Uterus (tissue), 7 donors: ENCODE data around the genes RDH5, RNF41 and ANKRD52.

- PRO-cap, 4 experiments = peak in 3 of 4 experiments; most common plus-strand start chr12:55646420 (in 3)
- RAMPAGE, long total RNA, 2 experiments = no peak in any of the 2 experiments
- RRBS = 8% methylated on average over 13 of the region's 41 CpGs
These were observed 9.6 kb downstream of the OR10P1 start for GRCh38 chr12:55646078-55646889.

DNA sequence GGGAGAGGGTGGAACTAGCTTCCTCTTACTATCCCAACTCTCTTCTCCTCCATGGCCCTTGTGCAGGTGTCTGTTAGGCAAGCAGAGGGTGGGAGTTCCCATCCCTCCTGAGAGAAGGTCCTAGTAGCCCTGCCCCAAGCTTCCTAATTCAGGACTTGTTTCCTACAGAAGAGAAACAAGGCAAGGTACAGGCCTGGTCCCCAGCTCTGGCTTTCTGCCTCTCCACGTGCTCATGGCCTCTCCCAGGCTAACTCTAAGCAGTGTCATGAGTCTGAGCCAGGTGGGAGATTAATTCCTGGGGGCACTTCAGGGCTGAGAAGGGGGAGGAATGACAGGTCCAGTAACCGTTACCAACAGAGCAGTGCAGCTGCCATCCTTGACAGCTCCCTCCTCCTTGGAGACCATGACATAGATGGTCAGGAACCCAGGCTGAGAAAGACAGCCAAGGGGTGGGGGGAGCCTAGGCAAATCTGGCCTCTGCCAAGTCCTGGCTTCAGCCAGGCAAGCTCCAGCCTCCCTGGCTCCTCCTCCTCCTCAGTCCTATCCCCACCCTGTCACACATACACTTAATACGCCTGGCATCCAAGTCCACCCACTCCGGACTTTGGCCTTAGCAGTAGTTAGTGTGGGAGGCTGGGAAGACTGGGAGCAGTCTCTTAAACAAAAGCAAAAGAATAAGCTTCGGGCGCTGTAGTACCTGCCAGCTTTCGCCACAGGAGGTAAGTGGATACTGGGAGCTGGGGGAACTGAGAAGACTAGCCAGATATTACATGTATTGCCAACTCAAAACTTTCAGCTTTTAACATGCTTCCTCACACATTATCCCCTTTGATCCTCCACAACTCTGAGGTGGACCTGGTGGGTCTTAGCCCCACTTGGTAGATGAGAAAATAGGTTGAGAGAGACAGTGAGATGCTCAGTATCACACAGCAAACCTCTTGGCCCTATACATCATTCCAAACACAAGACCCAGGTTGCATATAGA is at the start of gene RDH5:
TSS of gene RDH5 (plus strand) at position 595 of the 985 bp plus-strand sequence.
- PRO-cap, 4 experiments = peak in 4 of 4 experiments; most common plus-strand start position 595 of the sequence (in 3); most common minus-strand start position 410 of the sequence (in 4)
- RAMPAGE, long total RNA, 2 experiments = no peak in any of the 2 experiments
- RRBS = no CpG with 5 or more reads among the region's 7 CpGs

DNA sequence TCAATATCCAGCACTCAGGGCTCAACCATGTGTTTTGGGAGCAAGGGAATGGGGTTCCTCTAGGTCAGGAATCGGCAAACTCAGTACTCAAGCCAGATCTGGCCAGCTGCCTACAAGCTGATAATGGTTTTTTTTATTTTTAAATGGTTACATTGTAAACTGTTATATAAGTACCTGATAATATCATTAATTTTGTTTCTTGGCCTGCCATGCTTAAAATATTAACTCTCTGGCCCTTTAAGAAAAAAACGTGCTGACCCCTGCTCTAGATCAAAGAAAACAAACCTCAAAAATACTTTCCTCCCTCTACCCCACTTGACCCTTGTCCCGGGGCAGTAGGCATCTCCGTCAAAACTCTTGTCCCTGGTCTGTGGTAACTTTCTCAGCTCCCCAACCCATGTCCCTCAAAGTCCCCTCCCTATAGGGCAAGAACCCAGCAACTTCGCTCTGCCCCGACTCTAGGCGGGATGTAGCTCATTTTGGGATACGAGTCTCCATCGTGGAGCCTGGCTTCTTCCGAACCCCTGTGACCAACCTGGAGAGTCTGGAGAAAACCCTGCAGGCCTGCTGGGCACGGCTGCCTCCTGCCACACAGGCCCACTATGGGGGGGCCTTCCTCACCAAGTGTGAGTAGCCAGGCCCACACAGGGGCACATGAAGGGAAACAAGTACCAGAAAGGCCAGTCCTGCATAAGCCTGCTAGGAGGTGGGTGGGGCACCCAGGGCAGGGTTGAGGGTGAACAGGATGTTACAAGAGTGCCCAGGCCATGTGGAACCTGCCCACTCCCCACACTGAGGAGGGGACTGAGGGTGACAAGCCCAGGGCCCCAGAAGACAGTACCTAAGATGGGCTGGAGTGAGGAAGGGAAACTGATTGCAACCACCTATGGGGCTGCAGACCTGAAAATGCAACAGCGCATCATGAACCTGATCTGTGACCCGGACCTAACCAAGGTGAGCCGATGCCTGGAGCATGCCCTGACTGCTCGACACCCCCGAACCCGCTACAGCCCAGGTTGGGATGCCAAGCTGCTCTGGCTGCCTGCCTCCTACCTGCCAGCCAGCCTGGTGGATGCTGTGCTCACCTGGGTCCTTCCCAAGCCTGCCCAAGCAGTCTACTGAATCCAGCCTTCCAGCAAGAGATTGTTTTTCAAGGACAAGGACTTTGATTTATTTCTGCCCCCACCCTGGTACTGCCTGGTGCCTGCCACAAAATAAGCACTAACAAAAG is 3.6 kb downstream of the RDH5 start:
- PRO-cap, 4 experiments = no peak in any of the 4 experiments
- RAMPAGE, long total RNA, 2 experiments = no peak in any of the 2 experiments
- RRBS = no CpG with 5 or more reads among the region's 17 CpGs

DNA sequence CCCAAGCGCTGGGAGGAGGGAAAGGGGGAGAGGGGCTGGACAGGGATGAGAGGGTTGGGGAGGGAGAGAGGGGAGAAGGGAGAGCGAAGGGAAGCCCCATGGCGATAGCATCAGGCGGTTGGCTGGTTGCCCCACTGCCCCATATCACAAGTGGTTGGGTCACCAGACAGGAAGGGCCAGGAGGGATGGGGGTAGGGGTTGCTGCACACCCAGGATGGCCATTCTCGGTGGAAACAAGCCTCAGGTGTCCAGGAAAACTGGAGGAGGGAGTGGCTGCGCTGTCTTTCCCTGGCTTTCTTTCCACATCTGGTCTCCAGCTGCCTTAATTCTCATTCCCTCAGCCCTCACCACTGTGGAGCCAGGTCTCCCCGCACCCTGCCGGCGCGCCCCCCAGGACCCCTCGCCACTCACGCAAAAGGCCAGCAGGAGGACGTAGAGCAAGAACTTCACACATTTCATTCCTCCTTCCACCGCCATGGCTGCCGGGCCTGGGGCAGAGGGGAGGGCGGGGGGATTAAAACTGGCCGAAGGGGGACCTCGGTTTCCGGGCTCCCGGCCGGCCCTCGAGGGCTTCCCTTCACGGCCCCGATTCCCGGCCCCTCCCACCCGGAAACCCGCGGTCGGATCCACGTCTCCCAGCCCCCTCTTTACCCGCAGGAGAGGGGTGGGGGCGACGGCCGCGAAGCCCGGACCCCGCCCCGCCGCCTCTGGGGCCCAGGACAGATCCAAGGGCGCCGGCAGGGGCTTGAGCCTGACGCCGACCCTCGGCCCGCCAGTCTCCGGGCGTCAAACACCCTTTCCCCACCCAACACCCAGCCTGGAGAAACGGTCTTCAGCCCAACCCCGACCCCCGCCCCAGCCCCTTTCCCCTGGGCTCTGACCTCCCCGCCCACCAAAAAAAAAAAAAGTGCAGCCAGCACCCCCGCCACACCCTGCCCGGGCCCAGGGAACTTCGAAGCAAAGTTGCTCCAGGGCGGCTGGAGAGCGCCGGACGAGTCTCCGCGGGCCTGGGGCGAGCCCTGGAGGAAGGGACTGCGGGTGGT is 623 bp downstream of the CD63 start:
- PRO-cap, 4 experiments = peak in 4 of 4 experiments; most common plus-strand start position 650 of the sequence (in 3); most common minus-strand start position 591 of the sequence (in 2)
- RAMPAGE, long total RNA, 2 experiments = no peak in any of the 2 experiments
- RRBS = 2% methylated on average over 45 of the region's 62 CpGs

DNA sequence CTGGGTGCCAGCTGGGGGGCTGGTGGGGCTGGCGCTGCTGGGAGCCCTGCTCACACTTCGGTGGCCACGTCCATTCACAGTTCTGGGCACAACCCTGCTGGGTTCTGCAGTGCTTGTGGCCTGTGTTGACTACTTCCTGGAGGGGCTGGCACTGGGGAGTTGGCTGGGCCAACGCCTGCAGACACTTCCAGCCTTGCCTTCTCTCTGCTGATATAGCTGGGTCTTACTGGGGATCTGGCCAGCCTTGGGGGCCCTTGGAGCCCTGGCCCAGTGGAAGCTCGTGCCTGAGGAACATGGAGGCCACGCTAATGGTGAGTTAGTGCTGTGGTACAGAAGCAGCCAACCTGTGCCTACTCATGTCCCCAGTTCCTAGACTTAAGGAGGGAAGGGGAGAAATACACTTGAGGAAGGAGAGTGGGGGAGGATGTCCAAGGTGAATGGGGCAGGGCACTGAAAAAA is 3.9 kb upstream of the DNAJC14 start:
- PRO-cap, 4 experiments = no peak in any of the 4 experiments
- RAMPAGE, long total RNA, 2 experiments = start-site peak on the plus strand in 1 of 2 experiments, centred at position 236 of the sequence, 7 reads per replicate
- RRBS = no CpG with 5 or more reads among the region's 6 CpGs

DNA sequence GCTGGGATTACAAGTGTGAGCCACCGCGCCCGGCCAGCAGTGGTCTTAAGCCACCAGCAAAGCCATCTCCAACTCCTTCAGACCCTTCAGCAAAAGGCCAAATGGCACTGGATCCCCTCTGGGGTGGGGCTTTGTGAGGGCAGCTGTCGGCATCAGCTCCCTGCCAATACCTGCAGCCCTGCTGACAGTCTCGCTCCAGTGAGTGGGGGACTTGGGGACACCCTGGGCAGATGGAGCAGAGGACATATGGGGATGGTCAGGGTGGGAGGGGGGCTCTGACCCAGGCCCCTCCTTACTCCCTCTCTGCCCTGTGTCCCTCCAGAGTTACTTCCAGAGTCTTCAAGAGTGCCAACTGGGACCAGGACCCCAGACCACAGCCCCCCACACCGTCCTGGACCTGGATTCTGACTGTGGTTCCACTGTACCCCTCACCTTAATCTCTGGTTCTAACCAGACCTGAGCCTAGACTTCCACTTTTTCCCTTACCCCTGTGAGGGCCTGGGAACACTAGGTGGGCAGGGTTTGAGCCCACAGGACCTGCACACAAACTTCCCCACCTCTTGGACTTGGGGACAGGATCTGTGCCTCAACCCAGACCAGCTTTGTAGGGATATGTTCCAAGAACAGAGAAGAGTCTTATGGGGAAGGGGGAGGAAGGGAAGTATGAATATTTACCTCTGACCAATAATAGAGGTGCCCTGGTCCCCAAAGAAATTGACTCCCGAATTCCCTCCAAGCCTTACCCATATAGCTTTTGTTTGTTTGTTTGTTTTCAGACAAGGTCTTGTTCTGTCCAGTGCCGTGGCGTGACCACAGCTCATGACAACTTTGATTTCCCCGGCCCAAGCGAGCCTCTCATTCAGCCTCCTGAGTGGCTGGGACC is 5.4 kb upstream of the DNAJC14 start:
- PRO-cap, 4 experiments = no peak in any of the 4 experiments
- RAMPAGE, long total RNA, 2 experiments = start-site peak on the plus strand in 1 of 2 experiments, centred at position 595 of the sequence, 23 reads per replicate
- RRBS = no CpG with 5 or more reads among the region's 11 CpGs

GRCh38 chr12:55926708-55927613 is 733 bp downstream of the PYM1 start:
- PRO-cap, 4 experiments = peak in 4 of 4 experiments; most common plus-strand start chr12:55927175 (in 3); most common minus-strand start chr12:55927112 (in 3)
- RAMPAGE, long total RNA, 2 experiments = start-site peak on the minus strand in 1 of 2 experiments, at chr12:55927100-55927113 at its widest, 17 reads per replicate
- RRBS = 3% methylated on average over 23 of the region's 43 CpGs

- PRO-cap, 4 experiments = no peak in any of the 4 experiments
- RAMPAGE, long total RNA, 2 experiments = no peak in any of the 2 experiments
- RRBS = no CpG with 5 or more reads among the region's 7 CpGs
These were observed 3.8 kb downstream of the IKZF4 start for GRCh38 chr12:56024564-56025108.

DNA sequence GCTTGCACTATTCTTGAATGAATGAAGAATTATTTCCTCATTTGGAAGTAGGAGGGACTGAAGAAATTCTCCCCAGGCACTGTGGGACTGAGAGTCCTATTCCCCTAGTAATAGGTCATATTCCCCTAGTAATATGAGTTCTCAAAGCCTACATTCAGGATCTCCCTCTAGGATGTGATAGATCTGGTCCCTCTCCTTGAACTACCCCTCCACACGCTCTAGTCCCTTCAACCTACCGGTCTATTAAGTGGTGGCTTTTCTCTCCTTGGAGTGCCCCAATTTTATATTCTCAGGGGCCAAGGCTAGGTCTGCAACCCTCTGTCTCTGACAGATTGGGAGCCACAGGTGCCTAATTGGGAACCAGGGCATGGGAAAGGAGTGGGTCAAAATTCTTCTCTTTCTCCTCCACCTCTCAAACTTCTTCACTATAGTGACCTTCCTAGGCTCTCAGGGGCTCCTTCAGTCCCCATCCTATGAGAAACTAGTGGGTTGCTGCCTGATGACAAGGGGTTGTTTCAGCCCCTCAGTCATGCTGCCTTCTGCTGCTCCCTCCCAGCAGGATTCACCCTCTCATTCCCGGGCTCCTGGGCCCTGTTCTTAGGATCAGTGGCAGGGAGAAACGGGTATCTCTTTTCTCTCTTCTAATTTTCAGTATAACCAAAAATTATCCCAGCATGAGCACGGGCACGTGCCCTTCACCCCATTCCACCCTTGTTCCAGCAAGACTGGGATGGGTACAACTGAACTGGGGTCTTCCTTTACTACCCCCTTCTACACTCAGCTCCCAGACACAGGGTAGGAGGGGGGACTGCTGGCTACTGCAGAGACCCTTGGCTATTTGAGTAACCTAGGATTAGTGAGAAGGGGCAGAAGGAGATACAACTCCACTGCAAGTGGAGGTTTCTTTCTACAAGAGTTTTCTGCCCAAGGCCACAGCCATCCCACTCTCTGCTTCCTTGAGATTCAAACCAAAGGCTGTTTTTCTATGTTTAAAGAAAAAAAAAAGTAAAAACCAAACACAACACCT is 5.5 kb upstream of the RPS26 start:
- PRO-cap, 4 experiments = no peak in any of the 4 experiments
- RAMPAGE, long total RNA, 2 experiments = no peak in any of the 2 experiments
- RRBS = no CpG with 5 or more reads among the region's 6 CpGs

DNA sequence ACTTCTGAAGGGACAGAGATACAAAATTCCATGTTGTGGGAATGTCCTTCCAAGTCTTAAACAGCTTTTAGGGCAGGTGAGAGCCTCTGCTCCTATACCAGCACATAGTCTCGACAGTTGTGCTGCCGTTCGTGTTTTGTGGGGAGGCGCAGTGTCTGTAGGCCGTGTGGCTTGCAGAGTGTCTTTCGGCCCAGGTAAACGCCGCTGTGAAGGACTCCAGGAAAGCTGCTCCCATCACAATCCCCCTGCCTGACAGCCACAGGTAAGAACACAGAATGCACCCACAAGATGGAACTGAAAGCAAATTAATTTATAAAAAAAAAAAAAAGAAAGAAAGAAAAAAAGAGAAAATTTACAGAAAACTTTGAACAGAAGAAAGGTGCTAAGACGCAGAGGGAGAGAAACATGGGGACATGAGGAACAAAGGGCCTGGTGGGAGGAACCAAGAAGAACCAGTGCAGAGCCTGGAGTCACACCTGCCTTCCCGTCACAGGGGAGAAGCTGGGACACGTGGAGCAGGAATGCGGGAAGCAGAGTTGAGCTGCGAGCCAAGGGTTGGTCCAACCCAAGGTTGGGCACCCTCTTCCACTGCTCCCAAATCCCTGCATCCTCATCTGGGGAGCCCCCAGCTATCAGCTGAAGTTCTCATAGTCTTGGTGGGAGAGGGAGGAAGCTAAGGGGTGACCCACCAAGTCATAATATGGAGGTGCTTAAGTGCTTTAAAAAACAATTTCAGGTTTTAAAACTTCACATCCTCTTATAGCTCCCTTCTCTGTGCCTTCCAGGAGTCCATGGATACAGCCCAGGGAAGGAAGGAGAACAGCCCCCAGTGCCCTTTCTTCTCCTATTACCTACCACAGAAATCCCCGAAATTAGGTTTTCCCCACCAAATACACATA is 4.2 kb downstream of the MYL6 start:
- PRO-cap, 4 experiments = no peak in any of the 4 experiments
- RAMPAGE, long total RNA, 2 experiments = no peak in any of the 2 experiments
- RRBS = no CpG with 5 or more reads among the region's 14 CpGs

- PRO-cap, 4 experiments = no peak in any of the 4 experiments
- RAMPAGE, long total RNA, 2 experiments = no peak in any of the 2 experiments
- RRBS = no CpG with 5 or more reads among the region's 6 CpGs
These were observed 7.7 kb downstream of the SMARCC2 start for GRCh38 chr12:56181568-56181965.

- PRO-cap, 4 experiments = no peak in any of the 4 experiments
- RAMPAGE, long total RNA, 2 experiments = no peak in any of the 2 experiments
- RRBS = no CpG with 5 or more reads among the region's 5 CpGs
These were observed 5.4 kb downstream of the RNF41 start for GRCh38 chr12:56216191-56216762.

GRCh38 chr12:56220528-56221119 is 1.1 kb downstream of the RNF41 start:
- PRO-cap, 4 experiments = peak in 1 of 4 experiments; most common plus-strand start chr12:56220911 (in 1)
- RAMPAGE, long total RNA, 2 experiments = no peak in any of the 2 experiments
- RRBS = no CpG with 5 or more reads among the region's 10 CpGs

DNA sequence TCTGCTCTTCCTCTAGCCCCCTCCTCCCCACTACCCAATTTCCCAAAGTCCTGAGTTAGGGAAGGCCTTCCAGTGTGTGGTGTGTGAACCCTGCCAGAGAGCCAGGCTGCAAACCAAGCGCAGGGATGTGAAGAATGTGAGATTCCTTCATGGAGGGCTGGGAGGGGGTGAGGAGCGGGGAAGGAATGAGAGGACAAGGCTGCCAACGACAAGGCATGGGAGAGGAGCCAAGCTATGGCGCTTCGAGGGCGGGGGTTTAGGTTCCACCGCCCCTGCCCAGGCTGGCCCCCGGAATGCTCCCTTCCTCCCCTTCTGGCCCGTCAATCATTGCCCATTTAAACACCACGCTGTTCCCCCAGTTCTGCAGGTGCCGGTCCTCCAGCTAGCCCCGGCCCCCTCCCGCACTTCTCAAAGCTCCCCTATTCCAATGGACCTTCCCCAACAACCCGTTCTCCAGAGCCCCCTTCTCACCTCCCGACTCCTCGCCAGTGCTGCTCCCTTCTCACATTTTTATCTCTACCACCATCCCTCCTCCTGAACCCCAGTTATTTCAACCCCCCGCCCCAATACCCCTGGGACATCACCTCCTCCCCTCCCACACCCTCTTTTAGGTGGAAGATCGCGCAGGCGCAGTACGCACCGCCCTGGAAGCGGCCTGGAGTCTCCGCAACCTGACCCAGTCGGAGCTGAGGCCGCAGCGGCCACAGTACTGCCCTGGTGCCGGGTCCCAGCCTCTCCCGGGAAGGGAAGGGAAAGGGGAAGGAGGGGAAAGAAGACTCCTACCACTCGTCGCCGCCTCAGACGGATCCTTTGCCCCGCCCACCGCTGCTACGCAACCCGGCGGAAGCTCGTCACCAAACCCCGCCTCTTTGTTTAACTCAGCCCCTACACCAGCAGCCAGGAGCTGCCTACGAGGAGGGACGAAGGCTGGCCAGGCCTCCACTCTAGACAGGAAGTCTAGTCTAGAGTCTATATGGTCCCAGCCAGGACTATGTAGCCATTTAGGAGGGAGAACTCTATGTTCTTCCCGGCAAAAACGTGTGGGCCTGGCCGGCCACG is at the start of gene RNF41:
TSS of gene RNF41 (minus strand) at position 803 of the 1,059 bp plus-strand sequence.
- PRO-cap, 4 experiments = peak in 4 of 4 experiments; most common plus-strand start position 893 of the sequence (in 3); most common minus-strand start position 803 of the sequence (in 4)
- RAMPAGE, long total RNA, 2 experiments = start-site peak on the minus strand in 1 of 2 experiments, centred at position 766 of the sequence, 166 reads per replicate
- RRBS = 2% methylated on average over 9 of the region's 46 CpGs

GRCh38 chr12:56258186-56259285 is at the start of gene ANKRD52:
Gene ANKRD52, minus strand, starts transcription at chr12:56258384.
- PRO-cap, 4 experiments = peak in 4 of 4 experiments; most common plus-strand start chr12:56258753 (in 3); most common minus-strand start chr12:56258384 (in 2)
- RAMPAGE, long total RNA, 2 experiments = no peak in any of the 2 experiments
- RRBS = 2% methylated on average over 35 of the region's 78 CpGs

DNA sequence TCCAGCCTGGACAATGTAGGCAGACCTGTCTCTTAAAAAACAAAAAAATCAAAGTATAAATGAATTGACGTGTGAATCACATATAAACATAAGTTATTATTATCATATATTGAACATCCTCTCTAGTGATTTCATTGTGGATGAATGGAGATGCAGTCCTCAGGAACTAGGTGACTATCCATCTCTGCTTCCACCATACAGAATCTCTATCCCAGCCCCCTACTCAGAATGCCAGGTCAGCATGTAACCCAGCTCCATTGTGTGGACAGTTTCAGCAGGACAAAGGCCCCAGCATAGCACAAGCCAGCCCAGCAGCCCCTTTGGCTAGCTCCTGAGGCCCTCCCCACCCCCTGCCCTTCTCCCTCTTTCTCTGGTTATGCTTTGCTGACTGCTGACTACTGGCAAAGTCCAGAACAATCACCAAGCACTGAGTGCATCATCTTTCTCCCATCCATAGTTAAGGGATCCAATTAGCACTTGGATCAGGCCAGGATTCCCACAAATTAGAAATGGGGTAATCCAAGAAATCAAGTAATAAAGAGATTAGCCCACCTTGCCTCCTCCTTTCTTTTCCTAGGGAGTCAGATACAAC is 5.8 kb upstream of the SPRYD4 start:
- PRO-cap, 4 experiments = no peak in any of the 4 experiments
- RAMPAGE, long total RNA, 2 experiments = no peak in any of the 2 experiments
- RRBS = no CpG with 5 or more reads among the region's 1 CpG

DNA sequence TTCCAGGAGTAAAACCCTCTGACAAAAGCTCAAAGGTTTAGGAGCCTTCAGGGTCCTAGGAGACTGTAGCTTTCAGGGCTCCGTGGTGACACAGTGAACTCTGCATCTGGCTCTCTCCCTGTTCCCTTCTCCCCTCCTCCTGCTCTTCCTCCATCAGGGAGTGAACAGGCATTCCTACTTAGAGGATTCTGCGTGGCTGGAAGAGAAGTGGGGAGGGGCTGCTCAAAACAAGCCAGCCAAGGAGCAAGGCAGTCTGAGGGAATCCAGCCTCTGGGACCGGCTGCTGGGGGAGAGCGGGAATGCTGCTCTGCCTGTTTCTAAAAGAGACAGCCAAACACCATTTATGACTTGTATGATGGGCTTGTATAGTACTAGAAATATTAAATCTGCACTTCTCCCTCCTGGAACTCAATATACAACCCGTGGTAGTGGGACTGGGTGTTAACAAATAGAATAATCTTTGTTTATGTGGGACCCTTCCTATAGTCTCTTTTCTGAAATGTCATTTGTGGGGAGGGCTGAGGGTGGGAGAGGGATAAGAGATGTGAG is 49.6 kb downstream of the RBMS2 start:
- PRO-cap, 4 experiments = peak in 1 of 4 experiments; most common plus-strand start position 251 of the sequence (in 1); most common minus-strand start position 141 of the sequence (in 1)
- RAMPAGE, long total RNA, 2 experiments = no peak in any of the 2 experiments
- RRBS = no CpG with 5 or more reads among the region's 5 CpGs

- PRO-cap, 4 experiments = no peak in any of the 4 experiments
- RAMPAGE, long total RNA, 2 experiments = start-site peak on the minus strand in 1 of 2 experiments, at chr12:56604716-56604817 at its widest, 17 reads per replicate
- RRBS = no CpG with 5 or more reads among the region's 12 CpGs
These were observed 26.0 kb downstream of the BAZ2A start for GRCh38 chr12:56603839-56604905.

- PRO-cap, 4 experiments = no peak in any of the 4 experiments
- RAMPAGE, long total RNA, 2 experiments = no peak in any of the 2 experiments
- RRBS = no CpG with 5 or more reads among the region's 11 CpGs
These were observed 6.6 kb downstream of the ATP5F1B start for GRCh38 chr12:56639061-56639641.

GRCh38 chr12:56643171-56644017 is 2.4 kb downstream of the ATP5F1B start:
- PRO-cap, 4 experiments = peak in 2 of 4 experiments; most common minus-strand start chr12:56643750 (in 2)
- RAMPAGE, long total RNA, 2 experiments = no peak in any of the 2 experiments
- RRBS = no CpG with 5 or more reads among the region's 8 CpGs